ENCODE results near the genes FAM166B, ARHGEF39 and CA9.

DNA sequence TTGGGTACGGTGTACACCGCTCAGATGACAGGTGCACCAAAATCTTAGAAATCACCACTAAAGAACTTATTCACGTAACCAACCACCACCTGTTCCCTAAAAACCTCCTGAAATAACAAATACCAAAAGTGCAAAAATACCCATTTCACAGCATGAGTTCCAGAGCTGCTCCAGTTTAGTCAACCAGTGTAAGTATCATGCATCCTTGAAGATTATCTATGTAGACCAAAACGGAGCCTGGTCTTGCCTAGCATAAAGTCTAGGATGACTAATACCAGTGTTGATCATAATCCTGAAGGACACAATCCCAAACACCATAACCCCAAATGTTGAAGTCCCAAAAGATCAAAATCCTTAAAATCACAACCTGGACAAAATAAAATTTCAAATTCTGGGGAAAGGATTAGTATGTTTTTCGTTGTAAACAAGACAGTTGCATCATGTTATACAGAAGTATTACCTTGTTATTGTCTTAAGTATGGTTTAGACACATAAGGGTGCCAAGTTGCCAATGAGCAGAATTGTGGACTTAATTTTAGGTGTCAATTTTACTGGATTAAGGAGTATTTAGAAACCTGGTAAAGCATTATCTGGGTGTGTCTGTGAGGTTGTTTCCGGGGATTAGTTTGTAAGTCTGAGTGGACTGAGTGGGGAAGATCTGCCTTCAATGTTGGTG is 12.3 kb downstream of the C9orf131 start:
- RRBS = no CpG with 5 or more reads among the region's 6 CpGs

DNA sequence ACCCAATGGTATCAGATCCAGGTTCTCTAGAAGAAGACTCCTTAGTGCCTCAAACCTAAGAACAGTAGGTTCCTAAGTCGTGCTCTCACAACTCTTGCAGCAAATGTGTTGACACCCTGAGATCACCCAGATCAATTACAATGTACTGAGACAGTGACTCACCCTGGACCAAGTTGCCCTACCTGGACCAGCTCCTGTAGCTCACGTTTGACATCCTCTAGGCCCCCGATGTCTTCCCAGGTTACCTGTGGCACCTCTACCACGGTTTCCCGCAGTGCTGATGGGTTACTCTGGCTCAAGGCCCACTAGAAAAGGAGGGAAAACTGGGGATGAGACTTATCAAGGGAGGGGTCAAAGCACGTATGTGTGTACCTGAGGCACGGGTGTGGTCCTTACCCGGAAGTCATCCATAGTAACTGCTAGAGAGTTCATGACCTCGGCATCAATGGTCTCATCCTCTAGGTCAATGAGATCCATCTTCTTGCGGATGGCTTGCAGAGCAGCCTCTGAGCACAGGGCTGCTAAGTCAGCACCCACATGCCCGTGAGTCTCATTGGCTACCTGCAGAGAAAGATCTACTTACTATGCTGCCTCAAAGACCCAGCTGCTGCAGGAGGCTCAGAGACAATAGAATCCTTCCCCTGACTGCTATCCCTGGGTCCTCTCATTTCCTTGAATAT is 11.7 kb downstream of the VCP start:
- RRBS = no CpG with 5 or more reads among the region's 11 CpGs

GRCh38 chr9:35113733-35114774 is 1.6 kb downstream of the ATOSB start:
- RRBS = no CpG with 5 or more reads among the region's 7 CpGs

DNA sequence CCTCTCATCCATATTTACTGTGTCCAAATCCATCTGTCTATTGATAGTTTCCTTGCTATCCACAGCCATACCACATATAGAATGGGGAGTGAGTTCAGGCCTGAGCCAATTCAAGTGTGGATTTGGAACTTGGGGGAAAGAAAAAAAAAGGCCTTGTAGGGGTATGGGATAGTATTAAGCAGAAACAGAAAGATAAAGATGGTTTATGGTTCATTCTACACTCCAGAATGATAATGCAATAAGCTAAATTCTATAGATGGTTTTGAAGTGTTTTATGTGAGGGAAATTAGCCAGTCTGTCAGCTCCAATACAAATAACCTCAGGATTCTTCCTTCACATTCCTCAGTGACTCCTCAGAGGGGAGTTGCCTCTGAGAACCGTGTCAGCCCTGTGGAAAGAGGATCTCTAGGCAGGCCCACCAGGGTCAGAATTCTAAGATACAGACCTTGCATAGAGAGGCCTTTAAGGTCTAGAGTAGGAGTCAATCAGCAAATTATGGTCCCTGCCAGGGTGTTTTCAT is 26.5 kb downstream of the RUSC2 start:
- RRBS = no CpG with 5 or more reads among the region's 1 CpG

- RRBS = no CpG with 5 or more reads among the region's 4 CpGs
Observed at GRCh38 chr9:35521603-35522072, 31.7 kb downstream of the RUSC2 start.

GRCh38 chr9:35563391-35564337 is at the start of gene FAM166B:
FAM166B (minus strand) TSS chr9:35563878.
- RRBS = no CpG with 5 or more reads among the region's 23 CpGs

- RRBS = 85% methylated on average over 3 of the region's 36 CpGs
Observed at GRCh38 chr9:35656686-35657640, 1.1 kb upstream of the CCDC107 start.

DNA sequence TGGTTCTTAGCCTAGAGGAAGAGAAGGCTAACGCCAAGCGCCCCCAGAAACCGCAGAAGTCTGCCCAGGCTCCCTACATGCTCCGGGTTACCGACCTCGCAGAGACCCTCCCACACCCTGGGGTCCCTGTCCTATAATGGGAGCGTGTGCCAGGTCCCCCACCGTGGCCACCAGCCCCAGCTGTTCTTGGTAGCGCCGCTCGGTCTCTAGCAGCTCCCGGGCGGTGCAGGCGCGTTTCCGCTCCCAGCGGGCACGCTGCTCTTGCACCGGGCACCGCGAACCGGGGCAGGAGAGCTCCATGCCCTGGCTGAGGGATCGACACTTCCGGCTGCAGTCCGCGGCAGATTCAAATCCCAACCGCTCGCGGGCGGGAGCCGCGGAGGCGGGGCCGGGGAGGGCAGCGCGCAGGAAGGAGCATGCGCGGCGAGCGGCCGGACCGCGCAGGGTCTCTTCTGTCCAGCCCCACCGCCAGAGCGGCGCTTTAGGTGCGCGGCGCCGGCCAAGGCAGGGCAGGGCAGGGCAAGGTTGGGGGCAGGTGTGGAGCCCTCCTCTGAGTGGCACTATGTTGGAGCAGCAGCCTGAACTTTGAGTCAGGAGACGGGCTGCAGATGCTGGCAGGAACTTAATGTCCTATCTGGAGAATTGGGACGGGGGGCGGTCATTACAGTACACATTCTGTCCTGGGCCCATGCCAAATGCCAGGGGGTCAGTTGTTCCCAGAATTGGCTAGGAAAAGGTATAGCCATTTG is at the start of gene ARHGEF39:
TSS of gene ARHGEF39 (minus strand) at position 326 of the 749 bp plus-strand sequence.
- RRBS = under 1% methylated on average over 36 of the region's 53 CpGs

DNA sequence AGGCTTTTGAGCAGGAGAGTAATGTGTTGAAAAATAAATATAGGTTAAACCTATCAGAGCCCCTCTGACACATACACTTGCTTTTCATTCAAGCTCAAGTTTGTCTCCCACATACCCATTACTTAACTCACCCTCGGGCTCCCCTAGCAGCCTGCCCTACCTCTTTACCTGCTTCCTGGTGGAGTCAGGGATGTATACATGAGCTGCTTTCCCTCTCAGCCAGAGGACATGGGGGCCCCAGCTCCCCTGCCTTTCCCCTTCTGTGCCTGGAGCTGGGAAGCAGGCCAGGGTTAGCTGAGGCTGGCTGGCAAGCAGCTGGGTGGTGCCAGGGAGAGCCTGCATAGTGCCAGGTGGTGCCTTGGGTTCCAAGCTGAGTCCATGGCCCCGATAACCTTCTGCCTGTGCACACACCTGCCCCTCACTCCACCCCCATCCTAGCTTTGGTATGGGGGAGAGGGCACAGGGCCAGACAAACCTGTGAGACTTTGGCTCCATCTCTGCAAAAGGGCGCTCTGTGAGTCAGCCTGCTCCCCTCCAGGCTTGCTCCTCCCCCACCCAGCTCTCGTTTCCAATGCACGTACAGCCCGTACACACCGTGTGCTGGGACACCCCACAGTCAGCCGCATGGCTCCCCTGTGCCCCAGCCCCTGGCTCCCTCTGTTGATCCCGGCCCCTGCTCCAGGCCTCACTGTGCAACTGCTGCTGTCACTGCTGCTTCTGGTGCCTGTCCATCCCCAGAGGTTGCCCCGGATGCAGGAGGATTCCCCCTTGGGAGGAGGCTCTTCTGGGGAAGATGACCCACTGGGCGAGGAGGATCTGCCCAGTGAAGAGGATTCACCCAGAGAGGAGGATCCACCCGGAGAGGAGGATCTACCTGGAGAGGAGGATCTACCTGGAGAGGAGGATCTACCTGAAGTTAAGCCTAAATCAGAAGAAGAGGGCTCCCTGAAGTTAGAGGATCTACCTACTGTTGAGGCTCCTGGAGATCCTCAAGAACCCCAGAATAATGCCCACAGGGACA is at the start of gene CA9:
TSS of gene CA9 (plus strand) at position 593 of the 1,021 bp plus-strand sequence.
- RRBS = 69% methylated on average over 3 of the region's 12 CpGs

- RRBS = no CpG with 5 or more reads among the region's 7 CpGs
Observed at GRCh38 chr9:35696544-35697166, 6.9 kb upstream of the TPM2 start.

DNA sequence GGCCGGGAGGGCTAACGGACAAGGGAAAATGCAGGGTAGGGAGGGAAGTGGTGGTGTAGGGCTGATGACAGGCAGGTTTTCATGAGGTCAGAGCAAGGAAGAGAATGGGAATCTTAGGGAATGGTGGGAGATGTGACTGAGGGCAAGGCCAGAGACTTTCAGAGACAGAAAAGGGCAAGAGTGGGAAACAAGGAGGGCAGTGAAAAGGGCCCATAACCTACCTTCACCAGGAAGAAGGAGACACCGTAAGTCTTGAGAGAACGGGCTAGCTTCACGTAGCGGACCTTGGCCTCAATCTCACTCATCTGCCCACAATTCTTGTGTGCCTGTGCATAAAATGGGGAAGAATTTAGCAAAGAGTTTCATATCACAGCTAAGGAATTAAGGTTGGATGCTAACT is 10.1 kb downstream of the TLN1 start:
- RRBS = no CpG with 5 or more reads among the region's 6 CpGs

DNA sequence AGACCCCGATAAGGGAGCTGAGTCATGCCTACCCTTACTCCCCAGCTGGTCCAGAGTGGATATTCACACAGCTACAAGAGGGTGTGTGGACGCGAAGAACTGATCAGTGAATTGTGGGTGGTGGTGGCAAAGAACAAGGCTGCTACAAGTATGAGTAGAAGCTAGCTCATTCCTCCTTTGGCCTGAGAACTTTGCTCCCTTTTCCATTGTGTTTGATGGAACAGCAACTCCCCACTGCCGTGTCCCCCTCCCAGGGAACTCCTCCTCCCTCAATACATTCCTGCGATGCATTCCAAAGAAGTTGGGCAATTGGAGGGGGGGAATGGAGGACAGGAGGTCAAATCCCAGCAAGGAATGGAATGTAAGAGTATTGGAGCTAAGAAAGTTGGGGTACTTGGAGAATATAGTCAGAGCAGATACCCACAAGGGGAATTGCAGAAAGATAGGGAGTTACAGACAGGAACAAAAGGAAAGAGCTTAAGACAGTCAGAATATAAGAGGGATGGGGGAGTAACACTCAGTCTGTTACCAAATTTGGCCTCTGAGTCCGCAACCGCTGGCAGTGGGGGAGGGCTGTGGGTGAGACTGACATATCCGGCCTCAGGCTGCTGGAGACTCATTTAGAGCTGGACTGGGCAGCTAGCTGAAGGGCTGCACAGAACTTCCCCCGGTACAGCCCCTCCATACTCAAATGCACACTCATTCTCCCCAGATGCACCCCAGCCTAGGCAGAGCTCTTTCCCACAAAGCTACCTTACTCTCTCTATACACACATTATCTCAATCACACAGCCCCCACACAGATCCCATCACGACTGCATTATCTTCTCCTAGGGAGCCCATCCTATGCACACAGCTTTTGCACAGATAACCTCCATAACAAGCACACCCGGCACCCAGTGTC is 3.9 kb downstream of the TLN1 start:
- RRBS = 92% methylated on average over 2 of the region's 11 CpGs

GRCh38 chr9:35737977-35738966 is 5.8 kb downstream of the CREB3 start:
- RRBS = no CpG with 5 or more reads among the region's 13 CpGs

GRCh38 chr9:35799527-35800367 is 8.4 kb downstream of the NPR2 start:
- RRBS = no CpG with 5 or more reads among the region's 12 CpGs

DNA sequence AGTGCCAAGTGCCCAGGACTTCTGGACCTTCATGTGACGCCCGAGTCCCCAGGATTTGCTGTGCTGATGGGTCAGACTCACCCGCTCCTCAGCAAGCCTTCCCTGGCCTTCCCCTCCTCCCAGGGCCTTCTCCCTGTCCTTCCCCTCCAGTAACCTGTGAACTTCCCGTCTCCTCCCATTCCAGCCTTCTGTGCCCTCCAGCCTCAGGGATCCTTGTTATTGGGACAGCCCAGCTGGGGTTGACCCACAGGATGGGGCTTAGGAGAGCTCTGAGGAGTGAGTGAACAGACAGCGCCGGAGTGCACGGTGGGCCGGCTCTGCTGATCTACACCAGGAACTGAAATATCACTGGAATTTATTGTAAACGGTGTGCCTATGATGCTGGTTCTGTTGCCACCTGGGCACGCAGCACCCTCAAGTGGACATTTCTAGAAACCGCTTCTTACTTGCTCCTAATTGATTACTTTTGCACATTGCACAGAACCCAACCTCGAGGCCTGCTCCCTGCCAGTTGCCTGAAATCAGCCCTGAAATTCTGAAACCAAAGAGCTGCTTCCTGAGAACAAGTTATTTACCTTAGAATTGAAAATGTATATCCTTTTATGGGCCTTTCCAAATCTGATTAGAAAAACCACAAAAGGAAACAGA is 1.5 kb downstream of the SPAAR start:
- RRBS = no CpG with 5 or more reads among the region's 12 CpGs

GRCh38 chr9:36145522-36145989 is 9.0 kb downstream of the GLIPR2 start:
- RRBS = no CpG with 5 or more reads among the region's 1 CpG

DNA sequence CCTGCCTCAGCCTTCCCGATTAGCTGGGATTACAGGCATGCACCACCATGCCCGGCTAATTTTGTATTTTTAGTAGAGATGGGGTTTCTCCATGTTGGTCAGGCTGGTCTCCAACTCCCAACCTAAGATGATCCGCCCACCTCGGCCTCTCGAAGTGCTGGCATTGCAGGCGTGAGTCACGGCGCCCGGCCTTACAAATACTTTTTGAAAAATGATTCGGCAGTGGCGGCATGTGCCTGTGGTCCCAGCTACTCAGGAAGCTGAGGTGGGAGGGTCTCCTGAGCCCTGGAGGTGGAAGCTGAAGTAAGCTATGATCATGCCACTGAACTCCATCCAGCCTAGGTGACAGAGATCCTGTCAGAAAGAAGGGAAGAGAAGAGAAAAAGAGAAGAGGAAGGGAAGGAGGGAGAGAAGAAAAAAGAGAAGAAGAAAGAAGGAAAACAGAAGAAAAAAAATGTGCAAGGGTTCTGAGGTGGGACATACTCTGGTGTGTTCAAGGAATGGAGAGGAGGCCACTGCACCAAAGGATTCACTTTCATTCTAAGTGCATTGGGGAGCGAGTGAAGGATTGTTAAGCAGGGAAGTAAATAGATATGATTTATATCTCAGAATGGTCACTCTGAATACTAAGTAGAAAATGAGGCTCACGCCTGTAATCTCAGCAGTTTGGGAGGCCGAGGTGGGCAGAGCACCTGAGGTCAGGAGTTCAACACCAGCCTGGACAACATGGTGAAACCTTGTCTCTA is 8.9 kb upstream of the CCIN start:
- RRBS = no CpG with 5 or more reads among the region's 14 CpGs

DNA sequence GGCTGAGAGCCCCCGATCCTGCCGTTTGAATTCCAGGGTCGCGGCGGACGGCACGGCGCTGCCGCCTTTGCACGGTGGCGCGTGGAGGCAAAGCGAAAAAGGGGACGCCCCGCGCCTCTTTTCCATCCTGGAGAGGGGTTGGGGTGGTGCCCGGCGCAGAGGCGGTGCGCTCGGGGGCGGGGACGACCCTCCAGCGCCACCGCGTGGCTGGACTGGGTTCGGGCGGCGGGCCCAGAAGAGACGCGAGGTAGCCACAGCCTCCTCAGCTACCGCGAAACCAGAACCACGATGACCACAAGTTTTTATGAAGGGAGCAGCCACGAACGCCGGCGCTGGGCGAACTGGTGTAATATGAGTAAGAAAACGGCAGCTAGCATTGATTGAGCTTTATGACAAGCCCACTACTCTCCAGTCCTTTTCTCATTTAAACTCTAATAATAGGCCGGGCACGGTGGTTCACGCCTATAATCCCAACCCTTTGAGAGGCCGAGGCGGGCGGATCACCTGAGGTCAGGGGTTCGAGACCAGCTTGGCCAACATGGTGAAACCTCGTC is 2.6 kb upstream of the CCIN start:
- RRBS = 15% methylated on average over 4 of the region's 48 CpGs

- RRBS = no CpG with 5 or more reads among the region's 10 CpGs
Observed at GRCh38 chr9:36191642-36192089, 945 bp downstream of the CLTA start.

- RRBS = no CpG with 5 or more reads among the region's 1 CpG
Observed at GRCh38 chr9:36355200-36355802, 44.8 kb downstream of the RNF38 start.